Placental pericyte (primary cell): ENCODE data around the genes SULT1E1, AMTN, ADAMTS3 and COX18.

DNA sequence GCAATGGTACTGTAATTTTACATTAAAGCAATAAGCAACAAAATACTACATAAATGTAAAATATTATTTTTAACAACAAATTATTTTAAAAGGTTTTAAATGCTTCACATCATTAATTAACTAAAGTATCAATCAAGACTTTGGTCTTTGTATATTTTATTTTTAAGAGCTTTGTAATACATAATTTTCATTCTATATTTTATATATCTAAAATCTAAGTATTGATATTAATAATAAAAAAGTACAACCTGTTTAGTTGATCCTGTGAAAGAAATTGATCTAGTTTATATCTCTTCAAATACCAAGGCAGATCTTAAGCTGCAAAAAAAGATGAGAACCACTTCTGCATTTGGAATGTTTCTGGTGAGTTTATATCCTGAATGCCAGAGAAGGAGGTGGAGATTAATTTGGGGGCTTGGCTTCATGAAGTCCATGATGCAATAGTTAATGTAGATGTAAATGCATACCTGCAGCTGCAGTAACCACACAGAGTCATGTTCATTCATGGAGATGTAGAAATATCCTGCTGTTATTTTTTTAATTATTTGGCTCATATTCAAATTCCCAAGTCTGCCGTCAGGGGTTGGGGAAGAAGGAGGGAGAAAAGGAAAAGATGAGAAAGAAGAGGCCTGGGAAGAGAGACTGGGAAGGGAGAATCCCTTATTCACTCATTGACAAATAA is at the start of gene SULT1E1:
Gene SULT1E1, minus strand, starts transcription at position 345 of the 682 bp plus-strand sequence.
- CAGE, long polyA plus RNA: no peak

GRCh38 chr4:70518361-70518885 is at the start of gene AMTN:
Gene AMTN (plus strand): TSS chr4:70518569.
- CAGE, long polyA plus RNA: no peak

DNA sequence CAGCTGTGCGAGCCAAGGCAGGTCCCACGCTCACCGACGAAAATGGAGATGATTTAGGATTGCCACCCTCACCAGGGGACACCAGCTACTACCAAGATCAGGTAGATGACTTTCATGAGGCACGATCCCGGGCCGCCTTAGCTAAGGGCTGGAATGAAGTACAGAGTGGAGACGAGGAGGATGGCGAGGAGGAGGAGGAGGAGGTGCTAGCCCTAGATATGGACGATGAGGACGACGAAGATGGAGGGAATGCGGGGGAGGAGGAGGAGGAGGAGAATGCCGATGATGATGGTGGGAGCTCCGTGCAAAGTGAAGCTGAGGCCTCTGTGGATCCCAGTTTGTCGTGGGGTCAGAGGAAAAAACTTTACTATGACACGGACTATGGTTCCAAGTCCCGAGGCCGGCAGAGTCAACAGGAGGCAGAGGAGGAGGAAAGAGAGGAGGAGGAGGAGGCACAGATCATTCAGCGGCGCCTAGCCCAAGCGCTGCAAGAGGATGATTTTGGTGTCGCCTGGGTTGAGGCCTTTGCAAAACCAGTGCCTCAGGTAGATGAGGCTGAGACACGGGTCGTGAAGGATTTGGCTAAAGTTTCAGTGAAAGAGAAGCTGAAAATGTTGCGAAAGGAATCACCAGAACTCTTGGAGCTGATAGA is 512 bp downstream of the UTP3 start:
- CAGE, long polyA plus RNA: no peak

DNA sequence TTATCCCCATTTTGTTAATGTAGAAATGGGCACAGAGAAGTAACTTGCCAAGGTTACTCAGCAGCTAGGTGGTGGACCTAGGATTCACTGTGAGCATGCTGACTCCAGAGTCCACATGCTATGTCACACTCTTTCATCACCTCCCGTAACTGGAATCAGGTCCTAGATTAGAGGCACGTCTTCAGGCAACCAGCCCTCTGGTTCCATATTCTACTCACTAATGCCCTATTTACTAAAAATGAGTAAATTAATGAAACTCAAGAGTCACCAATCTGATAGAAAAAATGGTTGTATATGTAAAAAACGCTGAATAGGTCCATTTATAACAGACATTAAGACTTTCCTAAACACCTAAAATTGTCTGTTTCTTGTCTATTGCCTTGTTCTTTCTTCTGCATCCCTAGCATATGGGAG is 7.7 kb upstream of the RUFY3 start:
- CAGE, long polyA plus RNA: no peak

GRCh38 chr4:70734122-70734961 is 12.6 kb downstream of the RUFY3 start:
- CAGE, long polyA plus RNA: no peak

- CAGE, long polyA plus RNA: no peak
These were observed 53.3 kb downstream of the RUFY3 start for GRCh38 chr4:70775089-70775528.

DNA sequence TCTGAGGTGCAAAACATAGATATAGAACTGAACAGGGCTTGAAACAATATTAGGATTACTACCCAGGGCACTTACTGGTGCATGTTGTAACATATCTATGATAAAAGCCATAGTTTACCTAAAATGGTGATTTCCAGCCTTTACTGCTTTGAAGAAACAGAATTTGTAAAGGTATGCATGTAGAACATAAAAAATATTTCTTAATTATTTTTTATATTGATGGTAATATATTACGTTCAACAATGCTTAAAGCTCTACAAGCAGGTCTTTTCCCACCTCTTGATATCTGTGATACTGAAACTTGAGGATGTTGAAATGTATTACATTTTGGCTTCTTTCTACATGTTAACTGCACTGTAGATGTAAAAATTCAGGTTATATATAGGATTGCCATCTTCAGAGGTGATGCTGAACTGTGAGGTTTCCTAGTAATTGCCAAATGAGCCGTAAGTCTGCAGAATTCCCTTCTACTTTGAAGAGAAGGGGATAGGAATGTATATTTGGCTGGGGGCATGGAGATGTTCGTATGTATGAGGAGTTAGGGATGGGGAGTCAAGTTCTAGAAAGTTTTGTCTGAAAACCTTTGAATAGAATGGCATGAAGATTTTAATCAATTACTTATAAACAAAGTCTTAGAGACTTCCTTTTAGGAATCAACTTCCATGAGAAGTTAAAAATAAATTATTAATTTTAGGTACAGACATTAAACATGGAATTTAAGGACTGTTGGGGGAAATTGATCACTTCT is 10.8 kb upstream of the DCK start:
- CAGE, long polyA plus RNA: no peak

DNA sequence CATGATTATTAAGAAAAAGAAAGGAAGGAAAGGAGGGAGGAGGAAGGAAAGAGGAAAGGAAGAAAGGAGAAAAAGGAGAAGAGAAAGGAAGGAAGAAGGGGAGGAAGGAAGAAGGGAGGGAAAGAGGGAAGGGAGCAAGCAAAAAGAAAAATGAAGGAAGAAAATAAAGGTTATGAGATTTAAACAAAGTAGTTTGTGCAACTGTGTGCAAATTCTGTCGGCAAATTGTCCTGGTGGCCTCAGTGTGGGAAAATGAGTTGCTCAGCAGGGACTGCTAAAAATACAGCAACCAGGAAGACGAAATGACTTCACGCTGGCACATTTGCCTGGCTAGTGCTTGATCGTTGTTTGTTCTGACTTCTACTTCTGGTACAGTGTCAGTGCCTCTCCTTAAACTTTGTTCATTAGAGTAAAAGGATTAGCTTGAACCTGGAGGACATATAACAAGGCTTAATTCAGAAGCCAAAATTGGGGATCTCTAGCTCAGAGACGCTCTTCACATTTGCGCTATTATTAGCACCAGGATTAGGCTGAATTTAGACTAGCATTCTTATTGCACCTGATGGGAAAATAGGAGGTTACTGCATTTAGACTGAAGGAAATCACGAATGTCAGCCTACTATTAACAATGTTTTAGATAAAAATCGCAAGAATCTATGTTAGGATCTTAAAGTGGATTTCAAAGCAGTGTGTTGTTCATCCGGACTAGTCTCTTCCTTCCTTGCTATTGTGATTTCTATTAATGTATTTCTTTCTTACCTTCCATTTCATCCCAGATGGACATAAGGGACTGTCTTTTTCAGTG is 81.3 kb downstream of the DCK start:
- CAGE, long polyA plus RNA: no peak

- CAGE, long polyA plus RNA: no peak
These were observed 908 bp downstream of the SLC4A4 start for GRCh38 chr4:71187802-71188532.

GRCh38 chr4:71235769-71236266 is 48.8 kb downstream of the SLC4A4 start:
- CAGE, long polyA plus RNA: no peak

GRCh38 chr4:72197523-72197722 is 165.6 kb downstream of the NPFFR2 start:
- CAGE, long polyA plus RNA: no peak

DNA sequence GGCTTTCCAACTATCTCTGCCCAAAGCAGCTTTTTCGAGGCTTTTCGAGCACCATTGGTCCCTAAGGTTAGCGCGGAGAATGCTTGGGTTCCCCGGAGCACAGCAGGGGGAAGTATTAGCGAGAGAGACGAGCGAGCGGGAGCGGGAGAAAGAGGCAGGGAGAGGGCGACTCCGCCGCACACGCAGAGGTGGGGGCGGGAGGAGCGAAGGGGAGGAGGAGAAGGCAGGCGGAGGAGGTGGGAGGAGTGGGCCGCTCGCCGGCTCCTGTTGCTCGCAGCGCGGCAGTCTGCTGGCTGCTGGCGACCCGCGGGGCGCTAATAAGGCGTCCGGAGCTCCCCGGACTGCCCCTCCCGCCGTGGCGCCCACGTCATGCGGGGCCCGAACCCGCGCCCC is at the start of gene ADAMTS3:
Gene ADAMTS3, minus strand, starts transcription at position 154 of the 393 bp plus-strand sequence.
- CAGE, long polyA plus RNA: no peak

GRCh38 chr4:73068317-73068935 is 1.1 kb downstream of the COX18 start:
- CAGE, long polyA plus RNA: no peak

- CAGE, long polyA plus RNA: no peak
These were observed at the start of gene COX18 for GRCh38 chr4:73068936-73070022. Gene COX18 (minus strand): TSS chr4:73069716.

- CAGE, long polyA plus RNA: no peak
These were observed 50.6 kb upstream of the COX18 start for GRCh38 chr4:73120068-73120555.

DNA sequence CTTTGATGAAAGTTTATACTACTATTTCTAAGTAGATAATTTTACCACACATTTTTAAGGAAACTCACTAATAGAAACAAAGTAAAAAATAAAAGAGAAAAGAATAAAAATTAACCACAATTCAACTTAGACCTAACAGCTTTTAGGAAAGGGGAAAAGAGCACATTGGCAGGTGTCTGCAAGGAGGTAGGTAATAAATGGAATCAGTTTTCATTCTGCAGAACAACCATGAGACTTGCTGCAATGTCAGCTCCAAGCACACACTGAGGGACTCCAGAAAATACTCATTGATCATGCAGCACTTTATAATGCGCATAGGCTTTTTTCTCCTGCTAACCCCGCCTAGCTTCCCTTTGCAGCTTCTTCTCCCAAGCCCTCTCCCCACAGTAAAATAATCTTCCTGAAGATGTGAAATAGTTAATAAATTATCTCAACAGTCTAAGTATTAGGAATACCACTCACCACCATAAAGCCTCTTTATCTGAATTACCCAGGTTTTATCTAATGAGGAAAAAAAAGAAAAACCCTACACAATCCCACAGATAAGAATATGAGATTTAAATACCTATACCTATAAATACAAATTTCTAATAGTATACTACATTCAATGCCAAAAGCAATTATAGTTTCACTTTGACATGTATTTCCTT is 36.8 kb downstream of the ANKRD17 start:
- CAGE, long polyA plus RNA: no peak

DNA sequence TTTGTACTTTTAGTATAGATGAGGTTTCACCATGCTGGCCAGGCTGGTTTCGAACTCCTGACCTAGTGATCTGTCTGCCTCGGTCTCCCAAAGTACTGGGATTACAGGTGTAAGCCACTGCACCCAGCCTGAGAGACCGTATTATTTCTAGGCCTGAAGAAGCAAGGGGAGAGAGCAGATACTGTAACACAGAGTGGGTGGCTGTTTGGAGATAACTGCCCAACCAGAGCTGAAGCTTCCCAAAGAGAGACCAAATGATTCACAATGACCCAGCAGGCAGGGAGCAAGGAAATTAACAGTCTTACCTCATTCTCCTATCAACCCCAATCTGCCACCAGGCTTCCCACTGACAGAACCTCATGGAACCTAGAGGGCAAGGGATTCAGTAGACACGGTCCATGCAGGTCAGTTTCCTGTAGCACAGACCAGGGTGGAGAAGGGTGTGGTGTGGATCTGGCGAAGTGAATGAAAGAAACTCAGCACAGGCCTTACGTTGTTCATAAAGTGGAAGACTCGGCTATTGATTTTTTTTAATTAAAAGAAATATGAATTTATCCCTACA is 60.7 kb upstream of the ALB start:
- CAGE, long polyA plus RNA: no peak

GRCh38 chr4:73608616-73609071 is 11.6 kb downstream of the RASSF6 start:
- CAGE, long polyA plus RNA: no peak

- CAGE, long polyA plus RNA: no peak
These were observed 11.1 kb downstream of the RASSF6 start for GRCh38 chr4:73609126-73609602.

GRCh38 chr4:73742640-73743079 is 2.3 kb downstream of the CXCL8 start:
- CAGE, long polyA plus RNA: no peak